Mesenchymal stem cell of Wharton's jelly (primary cell): ENCODE results near the genes ASGR1 and TMEM95.

- CAGE, long polyA plus RNA: no peak
Measured at GRCh38 chr17:7176651-7177130, 2.5 kb downstream of the ASGR1 start.

- CAGE, long polyA plus RNA: no peak
Measured at GRCh38 chr17:7179222-7180153, at the start of gene ASGR1. Gene ASGR1, minus strand, starts transcription at chr17:7179370.

DNA sequence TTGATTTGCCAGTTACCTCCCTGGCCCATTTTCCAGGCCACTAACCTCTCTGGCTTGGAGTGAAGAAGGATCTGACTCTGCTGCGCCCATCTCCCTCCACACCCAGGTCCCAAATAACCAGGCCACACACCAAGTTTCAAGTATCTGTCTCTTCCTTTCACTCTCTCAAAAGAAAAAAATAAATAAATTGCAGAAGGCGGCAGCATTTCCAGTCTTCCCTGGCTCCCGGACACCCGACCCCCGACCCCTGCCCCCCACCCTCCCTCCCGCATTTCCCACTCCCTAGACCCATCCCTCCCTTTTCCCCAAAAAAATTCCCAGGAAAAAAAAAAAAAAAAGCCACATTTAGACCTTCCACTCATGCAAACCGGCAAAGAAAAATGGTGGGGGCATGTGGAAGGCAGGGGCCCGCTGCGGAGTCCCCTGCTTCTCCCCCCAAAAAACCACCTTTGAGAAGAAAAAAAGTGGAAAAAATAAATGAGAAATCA, 10.6 kb upstream of the ASGR1 start:
- CAGE, long polyA plus RNA: no peak

GRCh38 chr17:7193280-7194237, 14.4 kb upstream of the ASGR1 start:
- CAGE, long polyA plus RNA: no peak

GRCh38 chr17:7238865-7239120, 464 bp downstream of the PHF23 start:
- CAGE, long polyA plus RNA: no peak

- CAGE, long polyA plus RNA: no peak
Measured at GRCh38 chr17:7280697-7281567, 586 bp upstream of the SLC2A4 start.

DNA sequence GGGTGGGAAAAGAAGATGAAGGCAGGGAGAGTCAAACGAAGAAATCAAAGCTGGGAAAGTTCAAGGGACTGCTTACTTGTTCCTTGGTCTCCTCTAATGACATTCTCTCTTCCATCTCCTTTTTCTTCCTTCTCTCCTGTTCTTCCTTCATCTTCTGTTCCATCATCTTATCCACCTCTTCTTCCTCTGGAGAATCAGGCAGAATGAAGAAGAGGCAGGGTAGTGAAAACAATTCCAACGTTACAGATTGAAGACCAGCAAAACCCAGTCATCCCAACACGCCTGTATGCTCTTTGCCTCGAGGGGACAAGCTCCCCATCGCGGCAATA, 784 bp downstream of the GPS2 start:
- CAGE, long polyA plus RNA: no peak

- CAGE, long polyA plus RNA: no peak
Measured at GRCh38 chr17:7346319-7347244, 5.4 kb upstream of the KCTD11 start.

- CAGE, long polyA plus RNA: no peak
Measured at GRCh38 chr17:7354740-7355503, at the start of gene TMEM95. Gene TMEM95, plus strand, starts transcription at chr17:7355156.

DNA sequence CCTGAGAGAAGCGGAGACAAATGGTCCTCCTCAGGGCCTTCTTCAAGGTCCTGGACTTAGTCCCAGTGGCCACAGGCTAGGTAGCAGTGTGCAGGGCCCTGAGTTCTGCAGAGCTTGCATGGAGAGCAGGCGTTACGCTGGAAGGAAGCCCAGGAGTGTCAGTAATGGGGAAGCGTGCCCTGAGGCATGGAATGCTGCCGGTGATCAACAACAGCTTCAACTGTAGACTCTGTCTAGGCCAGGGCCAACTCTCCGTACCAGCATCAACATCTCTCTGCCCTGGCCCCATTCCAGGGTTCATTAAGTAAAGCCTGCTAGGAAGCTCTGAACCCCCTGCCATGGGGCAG, 591 bp upstream of the TNK1 start:
- CAGE, long polyA plus RNA: no peak

GRCh38 chr17:7439989-7440685, 825 bp downstream of the FGF11 start:
- CAGE, long polyA plus RNA: no peak

DNA sequence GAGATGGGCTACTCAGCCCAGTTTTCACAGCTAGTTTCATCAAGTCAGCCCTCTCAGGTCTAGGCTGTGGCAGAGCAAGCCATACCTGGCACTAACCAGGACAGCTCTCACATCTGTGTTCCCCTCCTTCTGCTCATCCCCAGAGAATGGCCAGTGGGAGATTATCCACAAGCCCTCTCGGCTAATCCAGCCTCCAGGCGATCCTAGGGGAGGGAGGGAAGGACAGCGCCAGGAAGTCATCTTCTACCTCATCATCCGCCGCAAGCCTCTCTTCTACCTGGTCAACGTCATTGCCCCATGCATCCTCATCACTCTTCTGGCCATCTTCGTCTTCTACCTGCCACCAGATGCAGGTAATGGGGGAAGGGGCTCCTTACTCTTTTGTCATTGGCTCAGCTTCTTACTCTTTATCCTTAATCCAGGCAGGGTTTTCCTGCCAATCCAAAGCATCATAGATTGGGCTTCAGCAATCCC, 3.6 kb downstream of the CHRNB1 start:
- CAGE, long polyA plus RNA: no peak

- CAGE, long polyA plus RNA: no peak
Measured at GRCh38 chr17:7460059-7460459, 15.2 kb downstream of the CHRNB1 start.

GRCh38 chr17:7495684-7496394, 14.6 kb downstream of the SLC35G6 start:
- CAGE, long polyA plus RNA: no peak

GRCh38 chr17:7510058-7510380, 28.8 kb downstream of the SLC35G6 start:
- CAGE, long polyA plus RNA: no peak

- CAGE, long polyA plus RNA: no peak
Measured at GRCh38 chr17:7515709-7516654, 32.9 kb upstream of the TNFSF12 start.

GRCh38 chr17:7548383-7548745, 494 bp upstream of the TNFSF12 start:
- CAGE, long polyA plus RNA: no peak

- CAGE, long polyA plus RNA: no peak
Measured at GRCh38 chr17:7574353-7574960, 1.8 kb downstream of the EIF4A1 start.

GRCh38 chr17:7578482-7579034, 880 bp upstream of the CD68 start:
- CAGE, long polyA plus RNA: no peak

DNA sequence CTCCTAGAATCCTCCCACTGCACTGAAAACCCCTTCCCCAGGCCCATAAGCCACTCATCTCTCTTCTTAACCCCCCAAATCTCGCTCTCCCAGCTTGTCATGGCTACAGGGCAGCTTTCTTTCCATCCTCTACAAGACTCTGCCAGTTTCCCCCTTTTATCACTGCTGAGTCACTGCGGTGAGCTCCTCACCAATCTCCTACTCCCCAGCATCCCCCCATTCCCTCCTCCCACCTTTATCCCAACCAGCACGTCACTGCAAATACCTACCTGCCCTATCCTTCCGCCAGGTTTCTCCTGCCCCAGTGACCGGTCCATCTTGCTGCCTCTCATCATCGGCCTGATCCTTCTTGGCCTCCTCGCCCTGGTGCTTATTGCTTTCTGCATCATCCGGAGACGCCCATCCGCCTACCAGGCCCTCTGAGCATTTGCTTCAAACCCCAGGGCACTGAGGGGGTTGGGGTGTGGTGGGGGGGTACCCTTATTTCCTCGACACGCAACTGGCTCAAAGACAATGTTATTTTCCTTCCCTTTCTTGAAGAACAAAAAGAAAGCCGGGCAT, 1.7 kb downstream of the CD68 start:
- CAGE, long polyA plus RNA: no peak